ENCODE measurements around a stretch of chr9.

DNA sequence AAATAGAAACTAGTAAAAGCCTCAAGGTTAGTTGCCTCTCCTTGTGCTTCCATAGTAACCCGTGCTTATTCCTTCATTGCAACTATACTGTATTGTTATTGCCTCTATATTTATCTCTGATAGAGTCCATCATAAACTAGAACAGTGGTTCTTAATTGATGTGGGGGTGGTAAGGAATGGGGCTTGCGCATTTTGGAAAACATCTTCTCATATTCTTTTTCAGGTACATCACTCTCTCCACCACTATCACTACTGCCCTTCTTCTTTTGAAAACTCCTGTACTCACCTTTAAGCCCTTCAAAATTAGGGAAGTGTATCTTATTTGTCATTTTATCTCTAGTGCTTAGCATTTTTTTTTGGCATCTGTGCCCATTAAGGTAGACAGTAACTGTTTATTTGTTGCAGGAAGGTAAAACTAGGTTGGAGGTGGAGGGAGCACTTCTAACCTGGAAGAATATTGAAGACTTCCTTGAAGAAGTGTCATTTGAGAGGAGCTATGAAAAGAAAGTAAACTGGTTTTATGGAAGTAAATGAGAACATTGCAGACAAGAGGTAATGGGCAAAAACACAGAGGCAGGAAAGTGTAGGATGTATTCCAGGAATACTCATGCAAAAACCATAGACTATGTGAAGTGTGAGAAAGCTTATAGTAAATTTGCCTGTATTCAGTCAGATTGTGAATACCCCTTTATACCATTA lies 12.6 kb downstream of the FKTN start:
- PRO-cap, result no peak

GRCh38 chr9:106018905-106019384 lies 324.6 kb downstream of the TMEM38B start:
- PRO-cap, result no peak

DNA sequence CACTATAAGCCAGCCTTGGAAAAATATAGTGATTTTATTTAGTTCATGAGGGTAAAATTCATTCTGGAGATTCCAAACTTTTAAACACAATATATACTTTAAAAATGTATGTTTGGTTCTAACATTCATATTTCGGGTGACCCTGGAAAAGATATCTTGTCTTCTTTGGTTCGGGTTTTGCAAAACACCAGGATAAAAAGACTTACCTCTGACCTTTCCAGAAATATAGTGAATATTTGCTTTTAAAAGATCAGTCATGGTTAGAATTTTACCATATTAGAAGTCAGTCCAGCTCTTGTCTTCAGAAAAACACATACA lies 33.6 kb upstream of the ZNF462 start:
- PRO-cap, result no peak

DNA sequence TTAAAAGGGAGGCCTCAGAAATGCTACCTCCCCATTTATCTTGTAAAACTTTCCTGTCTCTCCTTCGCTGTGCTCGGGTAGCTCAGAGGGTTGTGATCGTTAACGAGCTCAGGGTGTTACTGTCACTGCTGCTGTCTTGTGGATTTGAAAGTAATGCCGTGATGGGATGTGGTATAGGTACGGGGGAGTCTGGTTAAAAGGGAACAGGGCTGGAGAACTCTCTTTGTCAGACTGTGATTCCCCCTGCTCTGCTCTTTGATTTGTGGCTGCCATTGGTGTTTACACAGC lies 26.2 kb downstream of the ZNF462 start:
- PRO-cap, result no peak

- PRO-cap, result no peak
Observed at GRCh38 chr9:107135985-107136354, 147.1 kb upstream of the RAD23B start.

DNA sequence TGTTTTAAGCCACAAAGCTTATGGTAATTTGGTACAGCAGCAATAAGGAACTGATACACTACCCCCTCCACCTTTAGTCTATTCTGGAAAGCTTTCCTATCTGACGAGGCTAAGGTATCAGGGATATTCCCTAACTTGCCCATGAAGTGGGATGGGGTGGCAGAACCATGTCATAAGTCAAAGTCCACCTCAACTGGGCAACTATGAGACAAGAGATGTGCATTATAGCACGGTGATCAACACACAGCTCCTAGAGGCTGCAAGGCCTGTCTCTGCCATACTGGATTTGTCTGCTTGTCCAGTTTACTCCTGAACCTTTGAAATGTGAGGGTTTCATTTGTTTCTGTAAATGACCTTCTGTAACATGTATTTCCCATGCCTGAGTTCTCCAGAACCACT lies 146.7 kb upstream of the RAD23B start:
- PRO-cap, result no peak

DNA sequence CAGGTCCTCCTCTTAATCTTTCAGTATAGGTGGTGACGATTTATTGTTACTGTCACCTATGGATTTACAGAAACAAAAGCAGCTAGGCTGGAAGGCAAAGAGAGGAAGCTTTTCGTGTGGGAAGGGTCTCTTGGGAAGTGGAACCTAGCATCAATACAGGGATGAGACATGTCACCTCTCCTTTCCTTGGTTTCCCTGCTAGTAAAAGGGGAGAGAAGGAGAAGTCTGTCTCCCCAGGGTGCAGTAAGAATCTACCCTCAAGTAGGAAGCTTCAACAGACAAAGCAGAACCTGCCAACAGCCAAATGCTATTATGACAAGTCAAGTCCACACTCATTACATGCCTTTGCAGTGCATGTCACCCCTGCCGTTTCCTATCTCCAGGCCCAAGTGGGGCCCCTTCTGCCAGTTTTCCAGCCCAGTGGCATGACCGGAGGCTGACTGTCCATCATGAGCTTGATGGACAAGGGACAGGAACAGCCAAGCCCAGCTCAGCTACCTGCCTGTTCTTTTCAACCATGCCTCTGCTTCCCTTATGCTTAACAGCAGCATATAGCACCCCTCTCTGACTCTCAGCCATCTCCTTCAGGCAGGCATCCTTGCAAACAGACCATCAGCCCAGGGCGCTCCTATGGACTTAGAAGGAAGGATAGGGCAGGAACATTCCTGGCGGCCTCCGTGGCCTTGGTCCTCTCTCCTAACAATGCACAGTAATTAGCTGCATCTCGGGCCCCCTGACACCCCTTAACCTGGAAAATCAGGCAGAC lies 107.2 kb upstream of the RAD23B start:
- PRO-cap, result no peak

- PRO-cap, result no peak
Observed at GRCh38 chr9:107324674-107325124, 41.6 kb downstream of the RAD23B start.

GRCh38 chr9:107363543-107364242 lies 80.6 kb downstream of the RAD23B start:
- PRO-cap, result no peak

DNA sequence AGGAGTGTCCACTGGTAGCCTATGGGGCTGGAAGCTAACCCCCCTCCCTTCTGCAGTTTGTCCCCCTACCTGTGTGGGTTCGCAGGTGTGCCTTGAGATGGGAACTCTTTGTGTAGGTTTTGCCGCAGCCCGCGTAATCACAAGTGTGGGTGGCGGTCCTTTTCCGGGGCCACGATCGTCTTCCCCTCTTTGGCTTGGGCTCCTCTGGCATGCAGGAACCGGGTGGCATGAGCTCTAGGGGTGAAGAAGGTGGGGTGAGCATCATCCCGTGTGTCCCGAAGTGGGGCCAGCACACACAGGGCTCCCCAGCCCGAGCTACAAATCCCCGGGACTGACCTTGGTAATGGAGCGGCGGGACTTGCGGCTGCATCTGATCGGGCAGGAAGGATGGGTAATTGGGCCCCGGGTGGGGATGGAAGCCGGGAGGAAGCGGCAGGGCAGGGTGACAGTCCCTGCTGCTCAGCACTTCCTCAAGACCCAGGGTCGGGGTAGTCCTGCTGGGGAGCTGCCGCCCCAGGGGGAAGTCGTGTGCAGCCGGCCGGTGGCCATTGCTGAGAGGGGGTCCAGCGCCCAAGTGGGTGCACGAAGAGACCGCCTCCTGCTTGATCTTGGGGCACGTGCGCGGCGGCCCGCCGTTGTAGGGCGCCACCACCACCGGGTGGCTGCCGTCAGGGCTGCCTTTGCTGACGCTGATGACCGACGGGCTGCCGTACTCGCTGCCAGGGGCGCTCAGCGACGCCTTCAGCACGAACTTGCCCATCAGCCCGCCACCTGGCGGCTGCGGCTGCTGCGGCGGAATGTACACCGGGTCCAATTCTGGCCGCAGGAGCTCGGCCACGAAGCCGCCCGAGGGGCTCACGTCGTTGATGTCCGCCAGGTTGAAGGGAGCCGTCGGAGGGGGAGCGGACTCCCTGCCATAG lies 2.4 kb downstream of the KLF4 start:
- PRO-cap, result no peak

DNA sequence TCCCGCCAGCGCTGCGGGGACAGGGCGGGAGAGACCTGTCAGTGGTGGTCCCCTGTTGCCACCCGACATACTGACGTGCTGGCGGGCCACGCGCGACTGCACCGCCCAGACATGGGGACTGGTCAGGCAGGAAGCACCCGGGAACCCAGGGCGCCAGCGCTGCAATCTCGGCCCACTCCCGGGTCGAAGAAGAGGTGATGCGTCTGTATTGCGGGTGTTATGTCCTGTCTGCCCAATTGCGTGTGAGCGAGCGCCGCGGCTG lies 1.4 kb downstream of the KLF4 start:
- PRO-cap, result bidirectional peak, plus-strand start outside the sequence, minus-strand start at position 120 of the sequence

DNA sequence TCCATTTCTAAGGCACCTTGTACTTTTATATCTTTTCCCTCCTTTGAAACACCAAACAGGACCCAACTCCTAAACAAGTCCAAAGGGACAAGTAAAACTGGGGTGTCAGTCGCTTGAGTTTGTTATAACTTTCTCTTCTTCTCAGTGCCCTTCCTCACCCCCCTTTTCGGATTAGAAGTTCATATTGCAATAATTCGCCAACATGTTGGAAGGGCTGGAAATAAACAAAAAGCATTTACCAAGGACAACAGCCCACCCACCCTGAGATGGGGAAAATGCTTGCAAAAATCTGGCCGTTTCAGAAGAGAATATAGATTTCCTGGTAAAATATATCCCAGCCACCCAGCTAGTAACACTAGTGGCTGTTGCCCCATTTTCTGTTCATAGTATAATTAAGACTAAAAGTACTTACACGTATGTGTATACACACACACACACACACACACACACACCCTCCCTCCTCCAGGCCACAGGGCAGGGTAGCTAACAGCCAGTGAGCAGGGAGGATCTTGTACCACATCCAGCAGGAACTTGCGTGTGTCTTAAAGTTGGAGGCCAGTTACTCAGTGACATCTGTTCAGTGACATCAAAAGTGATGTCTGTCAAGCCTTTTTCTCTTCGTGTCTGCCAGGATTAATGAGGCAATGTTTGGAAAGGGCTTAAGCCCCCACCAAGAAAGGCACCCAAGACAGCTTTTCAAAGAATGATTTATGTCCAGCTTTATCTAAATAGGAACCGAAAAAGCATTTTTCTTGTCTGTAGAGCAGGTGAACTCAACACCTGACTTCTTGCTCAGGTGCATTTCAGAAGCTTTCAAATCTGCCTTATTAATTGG lies 149.2 kb upstream of the KLF4 start:
- PRO-cap, result no peak

GRCh38 chr9:107820321-107820785 lies 330.8 kb upstream of the KLF4 start:
- PRO-cap, result no peak

DNA sequence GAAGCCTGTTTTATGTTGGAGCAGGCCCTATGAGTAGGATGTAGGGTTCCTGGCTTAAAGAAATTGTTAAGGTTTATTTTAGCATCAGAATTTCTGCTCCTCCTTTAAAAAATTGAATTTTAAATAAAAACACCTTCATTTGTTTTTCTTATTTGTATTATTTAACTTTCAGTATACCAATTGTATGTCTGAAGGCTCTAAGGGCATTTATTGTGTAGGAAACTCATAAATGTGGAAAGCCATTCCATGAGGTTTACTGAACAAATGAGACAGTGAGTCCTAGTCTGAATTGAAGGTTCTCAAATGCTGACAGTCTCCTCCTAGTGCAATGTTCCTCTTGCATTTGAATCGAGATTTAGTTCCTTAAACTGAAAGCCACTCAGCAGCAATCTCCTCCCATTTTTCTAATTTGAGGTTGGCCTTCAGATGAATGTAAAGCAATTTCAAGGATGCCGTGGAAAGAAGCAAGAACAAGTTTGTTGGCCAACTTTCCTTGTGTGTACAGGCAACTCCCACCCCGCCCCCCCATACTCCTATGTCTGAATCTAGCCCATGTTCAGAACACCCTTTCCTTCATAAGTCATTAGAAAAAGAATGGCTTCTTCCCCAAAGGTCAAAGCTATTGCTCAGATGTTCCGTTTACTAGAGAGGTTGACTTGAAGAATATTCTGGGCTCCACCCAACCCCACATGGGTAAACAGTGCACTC lies 493.2 kb upstream of the KLF4 start:
- PRO-cap, result no peak

DNA sequence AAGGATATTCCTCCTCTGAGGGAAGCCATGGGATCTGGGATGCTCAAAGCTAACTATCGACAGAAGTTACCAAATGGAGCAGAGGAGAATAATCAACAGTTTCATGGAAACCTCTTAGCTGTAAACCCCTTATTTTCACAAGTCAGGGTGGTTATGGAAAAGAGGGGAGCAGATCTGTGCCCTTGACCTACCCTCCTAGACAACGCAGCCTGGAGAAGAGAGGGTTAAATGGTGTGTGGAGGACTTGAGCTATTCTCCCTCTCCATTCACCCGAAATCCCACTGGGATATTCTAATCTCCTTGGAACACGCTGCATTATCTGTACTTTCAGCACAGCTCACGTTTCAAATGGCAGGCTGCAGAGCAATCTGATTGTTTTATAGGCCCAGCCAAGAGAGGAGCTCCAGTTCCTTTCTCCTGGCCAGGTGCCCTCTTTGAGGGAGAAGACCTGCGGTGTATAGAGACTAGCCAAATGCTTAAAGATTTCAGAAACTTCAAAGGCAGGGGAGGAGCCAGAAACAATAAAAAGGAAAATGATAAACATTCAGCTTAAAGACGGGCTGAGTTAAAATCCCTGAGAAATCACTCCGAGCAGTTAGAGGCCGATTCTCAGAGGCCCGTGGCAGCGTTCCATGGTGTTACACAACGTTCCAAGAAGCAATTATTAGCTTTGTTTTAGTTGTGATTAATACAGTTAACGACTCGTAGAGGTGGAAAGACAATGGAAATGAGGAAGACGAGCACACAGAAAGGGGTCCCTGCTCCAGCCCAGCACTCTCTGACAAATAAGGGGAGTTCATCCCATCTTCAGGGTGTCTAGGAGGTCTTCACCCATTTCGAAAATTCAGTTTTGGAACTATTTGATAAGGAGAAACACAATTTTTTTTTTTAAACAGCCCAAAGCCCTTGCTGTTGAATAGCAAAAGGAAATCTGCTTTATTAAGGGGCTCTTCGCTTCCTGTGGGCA lies 564.1 kb upstream of the KLF4 start:
- PRO-cap, result no peak

GRCh38 chr9:108156368-108156990 lies 666.9 kb upstream of the KLF4 start:
- PRO-cap, result no peak

DNA sequence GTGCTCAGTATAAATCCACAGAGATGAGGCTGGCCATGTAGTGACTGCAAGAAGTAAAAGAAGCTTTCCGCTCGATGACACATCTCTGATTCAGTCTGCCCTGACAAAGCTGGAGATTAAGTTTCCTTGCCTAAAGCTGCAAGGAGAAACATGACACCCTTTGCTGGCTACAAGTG lies 304.5 kb downstream of the ACTL7B start:
- PRO-cap, result no peak

- PRO-cap, result no peak
Observed at GRCh38 chr9:108710182-108710452, 145.7 kb downstream of the ACTL7B start.

DNA sequence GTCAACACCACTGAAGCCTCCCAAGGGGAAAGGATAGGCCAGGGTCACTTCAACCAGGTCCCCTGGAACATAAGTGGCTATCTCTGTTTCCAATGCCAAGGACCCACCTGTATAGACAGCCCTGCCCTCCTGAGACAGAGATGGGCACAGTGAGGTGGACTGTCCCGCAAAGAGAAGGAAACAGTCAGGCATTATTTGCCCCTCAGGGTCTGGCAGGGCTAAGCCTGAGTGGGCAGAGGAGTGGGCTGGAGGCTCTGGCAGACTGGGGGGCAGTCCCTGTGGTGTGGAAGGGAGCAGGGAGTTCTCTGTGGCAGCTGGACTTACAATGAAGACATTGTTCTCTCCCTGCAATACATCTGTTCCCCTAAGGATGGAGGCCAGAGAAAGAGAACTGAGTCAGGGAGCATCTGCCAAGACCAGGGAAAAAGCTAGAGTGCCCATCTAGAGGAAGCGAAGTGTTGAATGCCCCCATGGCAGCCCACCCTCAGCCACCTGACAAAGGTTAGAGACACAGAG lies 76.3 kb downstream of the ACTL7B start:
- PRO-cap, result no peak

- PRO-cap, result no peak
Observed at GRCh38 chr9:109017277-109018499, 4.4 kb upstream of the CTNNAL1 start.

All from ileum (tissue), 1 donor.